Endothelial cell (in vitro differentiated cells): Measurements from ENCODE around the gene SEC14L1.

- PRO-cap: no peak
Measured at GRCh38 chr17:76958146-76958629, 90.0 kb downstream of the MGAT5B start.

DNA sequence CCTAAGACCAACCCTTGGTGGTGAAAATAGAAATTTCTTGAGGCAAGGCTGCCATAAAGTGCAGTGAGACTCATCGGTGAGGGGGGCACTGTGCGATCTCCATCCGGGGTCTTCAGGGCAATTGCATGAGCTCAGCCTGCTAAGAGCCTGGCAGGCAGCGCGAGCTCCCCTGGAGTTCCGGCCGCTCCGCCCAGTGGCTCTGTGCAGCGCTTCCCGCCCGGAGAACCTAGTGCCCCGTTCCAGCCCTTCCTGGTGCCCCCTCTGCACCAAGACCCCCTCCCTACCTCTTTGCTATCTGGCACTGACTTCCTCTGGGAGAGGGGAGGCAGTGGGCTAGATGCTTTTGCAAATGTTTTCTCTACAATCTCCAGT, 101.2 kb downstream of the MGAT5B start:
- PRO-cap: bidirectional peak, plus-strand start at position 173 of the sequence, minus-strand start at position 177 of the sequence

DNA sequence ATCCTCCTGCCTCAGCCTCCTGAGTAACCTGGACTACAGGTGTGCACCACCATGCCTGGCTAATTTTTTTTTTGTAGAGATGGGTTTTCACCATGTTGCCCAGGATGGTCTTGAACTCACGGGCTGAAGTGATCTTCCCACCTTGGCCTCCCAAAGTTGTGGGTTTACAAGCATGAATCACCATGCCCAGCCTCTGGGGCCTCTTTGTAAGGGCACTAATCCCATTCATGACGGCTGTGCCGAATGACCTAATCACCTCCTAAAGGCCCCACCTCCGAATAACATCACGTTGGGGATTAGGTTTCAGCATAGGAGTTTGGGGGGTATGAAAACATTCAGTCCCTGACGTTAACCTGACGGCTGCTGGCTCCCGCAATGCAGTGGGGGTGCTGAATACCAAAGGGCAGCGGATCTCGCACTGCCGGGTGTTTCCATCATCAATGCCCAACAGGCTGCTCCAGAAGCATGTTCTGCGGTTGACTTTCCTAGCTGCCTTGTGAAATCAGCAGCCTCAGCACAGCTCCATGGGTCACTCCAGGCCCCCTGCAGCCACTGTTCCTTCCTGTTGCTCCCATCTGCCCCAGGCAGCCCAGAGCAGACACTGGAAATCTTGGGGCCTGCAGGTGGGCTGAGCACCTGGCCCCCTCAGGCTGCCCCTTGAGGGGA, 120.8 kb upstream of the SEC14L1 start:
- PRO-cap: no peak

- PRO-cap: bidirectional peak, plus-strand start at chr17:77086202, minus-strand start at chr17:77086026
Measured at GRCh38 chr17:77085939-77086454, 54.8 kb upstream of the SEC14L1 start.

DNA sequence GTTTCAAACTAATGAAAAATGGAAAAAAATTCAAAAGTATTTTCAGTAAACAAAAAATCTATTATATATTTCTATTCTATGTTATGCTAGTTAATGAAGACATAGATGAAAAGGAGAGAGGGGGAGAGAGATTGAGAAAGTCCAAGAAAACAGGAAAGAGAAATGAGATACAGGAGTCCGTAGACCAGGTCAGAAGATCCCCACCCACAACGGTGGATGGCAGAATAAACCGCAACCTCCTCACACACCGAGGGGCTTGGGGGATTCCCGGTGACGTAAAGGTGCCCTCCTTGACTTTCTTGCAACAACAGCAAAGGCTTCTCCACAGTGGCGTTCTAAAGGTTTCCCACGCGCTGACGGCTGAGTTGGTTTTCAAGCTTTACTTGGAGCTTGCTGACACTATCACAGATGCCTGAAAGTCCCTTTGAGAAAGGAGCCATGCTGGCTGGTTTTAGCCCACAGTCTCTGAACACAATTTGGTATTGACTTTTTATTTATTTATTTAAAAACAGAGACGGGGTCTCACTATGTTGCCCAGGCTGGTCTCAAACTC, 33.3 kb upstream of the SEC14L1 start:
- PRO-cap: no peak

- PRO-cap: bidirectional peak, plus-strand start at chr17:77140992, minus-strand start at chr17:77140656; bidirectional peak, plus-strand start at chr17:77141370, minus-strand start at chr17:77141250; bidirectional peak, plus-strand start at chr17:77141612, minus-strand start at chr17:77141625
Measured at GRCh38 chr17:77140863-77141786, at the start of gene SEC14L1. Gene SEC14L1, plus strand, starts transcription at chr17:77140969.

- PRO-cap: no peak
Measured at GRCh38 chr17:77146803-77147369, 6.1 kb downstream of the SEC14L1 start.

- PRO-cap: no peak
Measured at GRCh38 chr17:77170111-77170421, 29.3 kb downstream of the SEC14L1 start.

DNA sequence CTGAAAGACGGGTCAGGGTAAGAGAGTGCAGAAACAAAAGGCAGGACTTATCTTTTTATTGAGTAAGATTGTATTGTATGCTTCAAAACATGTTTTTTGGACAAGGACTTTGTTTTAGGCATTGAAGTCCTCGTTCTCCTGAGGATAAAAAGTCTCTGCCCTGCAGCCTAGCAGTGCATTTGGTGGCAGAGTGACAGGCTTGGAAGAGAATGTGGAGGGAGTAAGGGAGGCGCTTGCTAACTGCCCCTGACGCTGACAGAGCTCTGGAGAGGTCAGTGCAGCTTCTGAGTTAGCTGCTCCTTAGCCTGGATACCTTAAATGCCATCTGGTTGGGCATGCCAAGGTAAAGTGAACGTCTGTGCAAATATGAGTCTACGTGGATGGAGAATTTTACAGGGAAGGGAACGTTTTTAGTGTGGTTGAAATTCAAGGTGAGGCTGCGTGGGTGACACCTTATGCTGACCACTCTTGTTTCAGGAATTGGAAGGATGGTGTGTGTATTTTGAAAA, 44.3 kb downstream of the SEC14L1 start:
- PRO-cap: no peak

DNA sequence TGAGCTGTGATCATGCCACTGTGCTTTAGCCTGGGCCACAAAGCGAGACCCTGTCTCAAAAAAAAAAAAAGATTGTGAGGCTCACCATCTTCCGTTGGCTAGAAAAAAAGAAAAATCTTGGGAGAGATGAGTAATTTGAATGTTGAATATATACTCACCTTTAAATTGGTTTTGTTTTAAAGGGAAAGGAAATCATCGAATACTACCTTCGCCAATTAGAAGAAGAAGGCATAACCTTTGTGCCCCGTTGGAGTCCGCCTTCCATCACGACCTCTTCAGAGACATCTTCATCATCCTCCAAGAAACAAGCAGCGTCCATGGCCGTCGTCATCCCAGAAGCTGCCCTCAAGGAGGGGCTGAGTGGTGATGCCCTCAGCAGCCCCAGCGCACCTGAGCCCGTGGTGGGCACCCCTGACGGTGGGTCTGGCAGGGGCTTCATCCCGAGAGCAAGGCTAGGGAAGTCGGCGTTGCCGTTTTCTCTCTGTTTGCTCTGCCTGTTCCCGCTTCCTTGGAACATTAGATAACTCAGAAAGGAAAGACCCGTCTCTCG, 53.8 kb downstream of the SEC14L1 start:
- PRO-cap: no peak

DNA sequence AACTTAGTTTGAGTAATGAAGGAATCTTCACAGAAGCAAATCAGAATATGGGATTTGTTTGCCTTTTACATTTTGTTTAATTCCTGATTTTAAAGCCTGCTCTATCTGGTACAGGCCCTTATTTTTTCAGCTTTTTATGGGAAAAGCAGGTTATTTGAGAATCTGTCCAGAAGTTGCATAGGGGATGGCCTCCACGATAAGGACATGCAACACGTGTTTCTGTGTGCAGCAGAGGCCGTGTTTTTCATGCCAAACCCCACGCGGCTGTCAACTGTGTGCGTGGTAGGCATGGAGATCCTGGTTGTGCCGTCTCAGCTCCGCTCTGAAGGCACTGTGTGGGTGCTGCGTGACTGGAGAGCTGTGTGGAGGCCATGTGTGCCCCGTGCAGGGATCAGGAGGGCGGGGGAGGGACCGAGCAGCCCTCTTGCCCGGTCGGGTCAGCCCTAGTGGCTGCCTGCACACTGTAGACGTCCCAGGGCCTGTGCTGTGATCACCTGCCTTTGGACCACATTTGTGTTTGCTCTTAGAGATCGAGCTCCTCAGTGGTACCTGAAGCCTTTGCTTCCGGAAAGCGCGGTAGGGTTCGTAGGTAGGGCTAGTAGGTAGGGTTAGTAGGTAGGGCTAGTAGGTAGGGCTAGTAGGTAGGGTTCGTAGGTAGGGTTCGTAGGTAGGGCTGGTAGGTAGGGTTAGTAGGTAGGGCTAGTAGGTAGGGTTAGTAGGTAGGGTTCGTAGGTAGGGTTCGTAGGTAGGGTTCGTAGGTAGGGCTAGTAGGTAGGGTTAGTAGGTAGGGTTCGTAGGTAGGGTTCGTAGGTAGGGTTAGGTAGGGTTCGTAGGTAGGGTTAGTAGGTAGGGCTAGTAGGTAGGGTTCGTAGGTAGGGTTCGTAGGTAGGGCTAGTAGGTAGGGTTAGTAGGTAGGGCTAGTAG, 65.9 kb upstream of the SEPTIN9 start:
- PRO-cap: no peak

GRCh38 chr17:77218779-77219309, 62.5 kb upstream of the SEPTIN9 start:
- PRO-cap: unidirectional peak, plus-strand start at chr17:77218921

DNA sequence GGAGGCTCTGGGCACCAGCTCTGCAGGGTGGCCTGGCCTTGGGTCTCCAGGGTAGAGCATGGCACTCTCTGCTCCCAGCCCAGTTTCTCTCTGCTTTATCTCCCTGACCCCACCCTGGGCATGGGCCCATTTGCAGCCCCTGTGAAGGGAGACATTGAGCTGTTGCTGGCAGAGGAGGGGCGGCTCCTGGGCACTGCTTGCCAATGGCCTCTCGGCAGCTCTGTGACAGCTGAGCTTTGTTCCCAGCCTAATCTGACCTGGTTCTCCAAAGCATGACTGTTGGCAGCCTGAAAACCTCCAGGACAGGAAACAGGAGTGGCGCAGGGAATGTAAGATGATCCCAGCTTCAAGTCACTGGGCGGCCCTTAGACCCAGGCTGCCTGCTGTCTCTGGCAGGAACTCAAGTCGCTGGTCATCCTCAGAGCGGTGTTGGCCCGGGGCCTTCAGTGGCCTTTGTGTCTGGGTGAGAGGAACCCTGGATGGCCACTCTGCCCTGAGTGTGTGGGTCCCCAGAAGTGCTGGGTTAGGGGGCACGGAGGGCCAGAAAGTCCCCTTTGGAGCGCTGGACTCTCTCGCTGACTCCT, 6.3 kb downstream of the SEPTIN9 start:
- PRO-cap: bidirectional peak, plus-strand start at position 421 of the sequence, minus-strand start at position 254 of the sequence

- PRO-cap: no peak
Measured at GRCh38 chr17:77313038-77313721, 31.9 kb downstream of the SEPTIN9 start.

- PRO-cap: no peak
Measured at GRCh38 chr17:77356355-77357144, 75.3 kb downstream of the SEPTIN9 start.

GRCh38 chr17:77384170-77384830, 103.0 kb downstream of the SEPTIN9 start:
- PRO-cap: no peak

DNA sequence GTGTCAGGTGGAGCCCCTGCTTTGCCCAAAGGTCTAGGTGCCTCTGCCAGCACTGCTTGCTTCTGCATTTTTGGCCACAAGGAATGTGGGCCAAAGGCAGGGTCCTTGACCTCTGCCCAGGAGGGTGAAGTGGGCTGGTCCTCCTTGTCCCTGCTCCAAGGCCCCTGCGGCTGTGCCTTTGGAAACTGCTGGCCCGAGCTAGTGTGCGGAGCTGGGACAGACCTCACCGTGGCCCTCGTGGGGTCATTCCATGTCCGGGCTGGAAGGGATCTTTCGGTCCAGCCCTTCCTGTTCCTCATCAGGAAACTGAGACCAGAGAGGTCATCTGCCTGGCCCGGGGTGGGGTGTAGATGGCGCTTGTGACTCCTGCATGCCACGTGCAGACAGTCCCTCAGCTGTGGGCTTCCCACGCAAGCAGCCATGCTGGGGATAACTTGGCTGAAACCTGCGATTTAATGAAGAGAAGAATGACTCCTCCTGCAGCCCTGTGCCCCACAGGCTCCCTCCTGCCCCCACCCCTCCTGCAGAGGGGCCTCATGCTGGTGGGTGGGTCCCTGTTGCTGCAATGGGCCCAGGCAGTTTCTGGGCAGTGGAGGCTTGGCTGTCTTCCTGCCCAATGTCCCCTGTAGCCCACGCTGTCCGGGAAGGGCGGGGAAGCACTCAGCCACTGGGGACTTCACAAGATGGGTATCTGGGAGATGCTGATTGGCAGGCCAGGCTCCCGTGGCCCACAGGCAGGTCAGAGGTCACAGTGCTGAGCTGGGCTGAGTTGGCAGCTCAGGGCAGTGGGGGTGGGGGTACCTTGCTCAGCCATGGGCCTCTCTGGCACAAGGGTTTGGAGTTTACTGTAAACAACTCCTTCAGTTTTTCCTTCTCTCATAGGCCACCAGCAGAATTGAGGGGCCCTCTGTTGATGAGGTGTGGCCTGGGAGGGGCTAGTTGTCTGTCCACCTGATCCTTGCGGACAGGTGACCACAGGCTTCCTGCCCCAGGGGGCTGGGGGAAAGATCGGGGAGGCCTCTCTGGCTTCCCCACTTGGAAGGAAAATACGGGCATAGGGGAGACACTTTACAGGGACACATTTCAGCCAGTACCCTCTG, 104.8 kb downstream of the SEPTIN9 start:
- PRO-cap: no peak

DNA sequence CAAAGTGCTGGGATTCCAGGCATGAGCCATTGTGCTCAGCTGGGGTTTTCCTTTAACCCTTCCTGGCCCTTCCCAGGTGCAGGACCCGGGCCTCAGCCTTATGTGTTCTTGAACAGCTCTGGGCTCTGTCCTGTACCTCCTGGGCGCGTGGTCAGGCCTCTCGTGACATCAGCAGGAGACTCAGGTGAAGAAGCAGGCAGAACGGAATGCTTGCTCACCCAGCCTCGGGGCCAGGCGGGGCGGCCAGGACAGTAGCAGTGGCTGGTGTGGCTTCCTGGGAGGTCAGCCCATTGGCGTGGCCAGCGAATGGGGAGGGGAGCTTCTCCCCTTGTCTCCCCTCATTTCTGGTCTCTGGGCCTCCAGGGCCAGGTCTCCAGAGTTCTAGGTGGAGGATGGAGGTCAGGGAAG, 140.8 kb downstream of the SEPTIN9 start:
- PRO-cap: no peak

GRCh38 chr17:77433168-77434122, 152.1 kb downstream of the SEPTIN9 start:
- PRO-cap: no peak

DNA sequence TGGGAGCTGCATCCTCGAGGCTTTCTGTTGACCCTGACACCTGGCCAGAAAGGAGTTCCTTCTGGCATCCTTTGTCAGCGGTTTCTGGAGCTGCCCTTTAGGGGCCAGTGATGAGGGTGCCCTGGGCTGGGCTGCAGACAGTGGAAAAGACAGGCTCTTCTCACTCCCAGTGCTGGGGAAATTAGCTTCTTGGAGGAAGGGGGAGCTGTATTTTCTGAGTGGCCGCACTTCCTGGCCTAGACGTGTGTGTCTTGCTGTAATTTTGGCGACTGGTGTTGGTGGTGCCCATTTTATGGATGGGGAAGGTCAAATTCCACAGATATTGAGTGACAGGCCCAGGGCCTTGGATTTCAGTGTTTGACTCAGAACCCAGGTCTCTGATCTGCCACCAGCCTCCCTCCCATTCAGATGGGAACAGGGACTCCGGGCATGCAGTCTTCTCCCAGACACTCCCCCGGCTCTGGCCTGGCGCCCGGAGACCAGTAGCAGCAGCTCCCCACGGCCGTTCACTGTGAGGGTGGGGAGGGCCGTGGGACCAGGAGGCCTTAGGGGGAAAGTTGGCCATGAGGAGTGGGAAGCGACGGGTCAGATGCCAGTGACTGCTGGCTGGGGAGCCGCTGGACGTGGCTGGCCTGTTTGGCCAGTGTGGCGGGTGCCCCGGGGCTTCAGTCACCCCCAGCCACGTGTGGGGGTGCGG, 168.4 kb downstream of the SEPTIN9 start:
- PRO-cap: no peak